Mammary microvascular endothelial cell (primary cell): ENCODE measurements around the genes TMEM50B, C21orf140 and RUNX1.

- RAMPAGE, long total RNA, result no peak
Measured at GRCh38 chr21:33434594-33435373, 31.6 kb downstream of the IFNGR2 start.

DNA sequence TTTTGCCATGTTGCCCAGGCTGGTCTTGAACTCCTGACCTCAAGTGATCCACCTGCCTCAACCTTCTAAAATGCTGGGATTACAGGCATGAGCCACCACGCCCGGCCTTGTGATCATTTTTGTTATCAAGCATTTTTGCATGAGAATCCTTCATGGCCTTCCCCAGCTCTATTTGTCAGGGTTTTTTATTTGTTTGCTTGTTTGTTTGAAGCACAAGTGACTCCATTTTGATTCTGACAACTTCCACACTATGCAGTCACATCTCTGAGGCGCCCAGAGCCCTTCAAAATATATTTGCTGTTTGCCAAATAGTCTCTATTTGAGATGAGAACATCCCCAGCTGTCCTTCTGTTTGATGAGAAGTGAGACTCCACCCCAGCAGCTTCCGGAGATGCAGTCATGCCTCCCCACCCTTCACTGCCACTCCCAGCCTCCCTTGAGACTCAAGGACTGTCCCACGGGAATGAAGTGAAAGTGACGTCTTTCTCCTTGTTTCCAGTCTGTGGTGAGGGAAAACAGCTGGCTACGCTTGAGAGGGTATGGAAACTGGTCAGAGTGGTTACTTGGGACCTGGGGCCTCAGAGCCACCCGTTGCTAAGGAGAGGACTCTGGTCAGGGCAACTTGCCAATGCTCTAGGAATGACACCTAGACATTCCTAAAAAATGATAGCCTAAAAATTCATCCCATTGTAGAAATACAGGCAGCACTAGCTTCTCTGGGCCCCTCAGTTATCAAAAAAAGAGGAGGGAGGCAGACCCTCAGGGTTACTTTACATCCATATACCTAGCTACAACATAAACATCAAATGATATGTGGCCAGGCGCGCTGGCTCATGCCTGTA is 37.7 kb downstream of the TMEM50B start:
- RAMPAGE, long total RNA, result no peak

- RAMPAGE, long total RNA, result start-site peak on the minus strand at chr21:33479867-33479969, 1,014 and 493 reads in 2 replicates
Measured at GRCh38 chr21:33478954-33480036, at the start of gene TMEM50B. Gene TMEM50B, minus strand, starts transcription at chr21:33479974.

- RAMPAGE, long total RNA, result no peak
Measured at GRCh38 chr21:33648306-33648903, 6.1 kb downstream of the ITSN1 start.

DNA sequence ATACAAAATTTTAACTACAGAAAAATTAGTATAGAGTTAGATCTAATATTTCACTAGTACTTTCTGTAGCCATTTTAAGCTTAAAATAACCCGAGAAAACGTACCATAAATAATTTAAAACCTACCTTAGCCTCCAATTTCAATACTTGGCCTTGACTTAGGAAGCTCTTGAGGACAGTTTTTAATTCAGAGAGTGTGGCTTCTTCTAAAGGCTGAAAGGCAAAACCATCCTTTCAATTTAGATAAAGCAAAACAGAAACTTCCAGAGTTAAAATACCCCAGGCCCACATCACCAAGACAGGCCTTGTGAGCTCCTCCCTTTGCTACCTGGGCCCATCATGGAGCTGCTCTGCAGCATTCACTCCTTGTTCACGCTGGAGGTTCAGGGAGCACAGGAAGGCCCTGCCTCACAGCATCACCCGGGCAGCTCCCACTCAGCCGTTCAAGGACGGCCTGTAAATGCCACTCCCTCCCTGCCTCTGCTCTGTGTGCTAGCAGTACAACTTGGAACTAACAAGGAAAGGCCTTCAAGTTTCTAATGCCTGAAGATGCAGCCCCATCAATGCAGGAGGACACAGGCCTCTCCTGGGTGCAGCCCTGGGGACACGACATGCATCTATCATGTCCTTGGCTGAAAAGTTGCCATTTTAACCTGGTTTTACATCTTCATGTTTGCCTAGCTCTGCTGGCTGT is 11.6 kb downstream of the ATP5PO start:
- RAMPAGE, long total RNA, result no peak

GRCh38 chr21:33924193-33924542 is 8.6 kb upstream of the ATP5PO start:
- RAMPAGE, long total RNA, result no peak

DNA sequence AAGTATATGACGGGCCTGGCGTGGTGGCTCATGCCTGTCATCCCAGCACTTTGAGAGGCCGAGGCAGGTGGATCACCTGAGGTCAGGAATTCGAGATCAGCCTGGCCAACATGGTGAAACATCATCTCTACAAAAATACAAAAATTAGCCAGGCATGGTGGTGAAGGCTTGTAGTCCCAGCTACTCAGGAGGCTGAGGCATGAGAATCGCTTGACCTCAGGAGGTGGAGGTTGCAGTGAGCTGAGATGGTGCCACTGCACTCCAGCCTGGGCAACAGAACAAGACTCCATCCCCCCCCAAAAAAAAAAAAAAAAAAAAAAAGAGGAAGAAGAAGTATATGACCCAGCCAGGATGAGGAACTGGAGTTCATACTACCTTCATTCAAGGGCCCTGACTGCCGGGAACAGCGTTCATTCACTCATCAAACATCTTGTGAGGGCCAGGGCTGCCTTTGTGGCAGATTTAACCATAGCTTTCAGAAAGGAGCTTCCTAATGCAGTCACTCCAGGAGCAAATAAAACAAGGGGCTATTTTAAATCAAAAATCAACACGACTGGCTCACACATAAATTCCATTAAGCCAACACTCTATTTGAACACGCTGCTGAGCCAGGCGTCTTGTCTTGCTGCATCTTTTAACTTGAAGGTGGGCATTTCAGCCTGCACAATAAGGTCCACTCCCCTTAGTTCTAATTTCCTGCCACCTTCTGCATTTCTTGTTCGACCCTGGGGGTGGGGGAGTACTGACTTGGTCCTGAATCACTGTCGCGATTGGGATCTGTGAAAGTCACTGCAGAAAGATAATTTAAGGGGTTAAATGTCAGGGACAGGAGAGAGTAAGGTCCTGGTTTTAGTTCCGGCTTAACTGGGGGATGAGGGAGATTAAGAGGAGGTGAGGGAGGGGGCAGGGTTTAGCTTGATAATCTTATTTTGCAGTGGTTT is 127.7 kb downstream of the MRPS6 start:
- RAMPAGE, long total RNA, result no peak

DNA sequence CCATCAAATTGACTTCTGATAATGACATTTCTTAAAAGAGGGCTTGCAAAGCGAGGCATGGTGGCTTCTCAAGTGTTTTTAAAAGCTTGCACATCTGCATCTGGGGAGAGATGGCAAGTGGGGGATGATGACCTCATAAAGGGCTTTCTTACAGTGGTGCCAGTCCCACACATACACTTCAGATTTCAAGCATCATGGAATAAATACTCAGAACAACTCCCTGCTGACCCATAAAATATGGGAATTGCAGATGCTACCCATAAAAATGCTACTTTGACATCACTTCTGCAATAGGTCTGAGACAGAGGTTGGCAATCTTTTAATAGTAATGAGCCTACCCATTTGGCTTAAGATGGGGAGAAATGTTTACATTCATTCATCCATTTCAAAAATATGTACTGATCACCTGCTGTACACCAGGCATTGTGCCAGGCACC is at the start of gene C21orf140:
C21orf140 (minus strand) TSS at position 59 of the 437 bp plus-strand sequence.
- RAMPAGE, long total RNA, result no peak

- RAMPAGE, long total RNA, result no peak
Measured at GRCh38 chr21:34527796-34528562, 16.0 kb upstream of the KCNE1 start.

GRCh38 chr21:34545013-34546049 is 33.3 kb upstream of the KCNE1 start:
- RAMPAGE, long total RNA, result no peak

GRCh38 chr21:34546518-34546816 is 34.5 kb upstream of the KCNE1 start:
- RAMPAGE, long total RNA, result no peak

GRCh38 chr21:34572148-34572481 is 42.8 kb downstream of the RCAN1 start:
- RAMPAGE, long total RNA, result no peak

DNA sequence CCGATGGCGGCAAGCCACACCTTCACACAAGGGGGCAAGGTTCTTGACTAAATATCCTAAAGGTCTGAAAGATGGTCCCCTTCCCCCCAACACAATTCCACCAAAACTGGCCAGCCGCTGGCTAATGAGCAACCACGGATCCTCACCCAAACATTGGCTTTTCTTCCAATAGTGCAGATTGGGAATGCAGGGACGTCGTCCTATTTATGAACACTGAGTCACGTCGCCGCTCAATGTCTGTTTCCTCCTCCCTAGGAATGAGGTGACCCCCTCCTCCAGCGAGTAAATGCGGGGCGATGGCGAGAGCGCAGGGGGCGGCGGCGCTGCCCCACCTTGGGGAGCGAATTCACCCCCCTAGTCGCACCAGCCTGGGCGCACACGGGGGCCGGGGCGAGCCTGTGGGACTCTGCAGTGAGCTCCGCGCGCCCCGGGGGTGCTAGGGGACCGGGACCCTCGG is 753 bp downstream of the RCAN1 start:
- RAMPAGE, long total RNA, result no peak

GRCh38 chr21:34790101-34790892 is 121.5 kb downstream of the CLIC6 start:
- RAMPAGE, long total RNA, result no peak

DNA sequence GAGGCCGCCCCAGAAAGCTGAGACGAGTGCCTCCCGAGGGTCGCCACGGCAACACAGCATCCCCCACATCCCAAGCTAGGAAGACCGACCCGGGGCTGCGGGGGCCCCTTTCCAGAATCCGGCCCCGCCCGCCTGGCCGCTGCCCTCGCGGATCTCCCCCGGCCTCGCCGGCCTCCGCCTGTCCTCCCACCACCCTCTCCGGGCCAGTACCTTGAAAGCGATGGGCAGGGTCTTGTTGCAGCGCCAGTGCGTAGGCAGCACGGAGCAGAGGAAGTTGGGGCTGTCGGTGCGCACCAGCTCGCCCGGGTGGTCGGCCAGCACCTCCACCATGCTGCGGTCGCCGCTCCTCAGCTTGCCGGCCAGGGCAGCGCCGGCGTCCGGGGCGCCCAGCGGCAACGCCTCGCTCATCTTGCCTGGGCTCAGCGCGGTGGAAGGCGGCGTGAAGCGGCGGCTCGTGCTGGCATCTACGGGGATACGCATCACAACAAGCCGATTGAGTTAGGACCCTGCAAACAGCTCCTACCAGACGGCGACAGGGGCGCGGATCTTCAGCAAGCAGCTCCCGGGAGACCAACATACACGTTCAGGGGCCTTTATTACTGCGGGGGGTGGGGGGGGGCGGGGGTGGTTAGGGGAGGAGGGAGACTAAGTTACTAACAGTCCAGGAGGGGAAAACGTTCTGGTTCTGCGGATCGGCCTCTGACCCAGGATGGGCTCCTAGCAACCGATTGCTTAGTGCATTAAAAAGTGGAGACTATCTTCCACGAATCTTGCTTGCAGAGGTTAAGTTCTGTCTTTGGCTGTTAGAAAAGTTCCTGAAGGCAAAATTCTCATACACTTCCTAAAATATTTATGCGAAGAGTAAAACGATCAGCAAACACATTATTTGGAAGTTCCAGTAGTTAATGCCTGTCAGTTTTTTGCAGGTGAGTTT is 162.2 kb downstream of the RUNX1 start:
- RAMPAGE, long total RNA, result no peak

- RAMPAGE, long total RNA, result no peak
Measured at GRCh38 chr21:35048648-35049758, at the start of gene RUNX1. Gene RUNX1, minus strand, starts transcription at chr21:35049302.

DNA sequence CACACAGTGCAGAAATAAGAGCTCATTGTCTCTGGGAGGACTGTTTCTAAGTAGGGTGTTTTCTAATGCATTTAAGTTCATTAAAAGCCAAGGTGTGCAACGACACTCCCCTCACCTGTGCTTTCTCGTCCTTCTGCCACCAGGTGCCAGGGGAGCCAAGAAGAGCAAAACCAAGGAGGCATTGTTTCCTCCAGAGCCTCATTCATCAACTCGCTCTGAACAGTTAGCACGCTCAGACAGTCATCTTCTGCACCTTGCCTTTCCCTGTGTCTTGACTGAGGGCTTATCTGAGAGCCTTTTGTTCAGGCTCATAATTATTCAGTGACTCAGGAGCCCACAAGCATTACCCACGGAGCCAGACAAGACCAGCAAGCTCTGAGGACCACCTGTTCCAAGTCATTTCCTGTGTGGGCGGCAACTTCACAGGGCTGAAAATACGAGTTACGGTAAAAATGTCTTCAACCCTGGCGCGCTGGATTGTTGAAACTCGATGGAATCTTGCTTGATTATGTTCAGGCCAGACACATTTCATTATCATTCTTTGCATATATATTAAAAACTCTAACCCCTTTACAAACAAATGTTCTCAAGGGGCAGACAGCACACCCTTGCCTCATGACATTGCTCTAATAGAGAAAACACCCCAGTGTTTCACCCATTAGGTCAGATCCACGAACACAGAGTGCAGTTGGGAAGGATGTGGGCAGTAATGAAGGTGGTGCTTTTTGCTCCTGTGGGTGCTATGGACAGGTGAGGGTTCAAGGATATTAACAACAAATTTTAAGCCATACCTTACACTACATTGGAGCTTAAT is 89.7 kb upstream of the RUNX1 start:
- RAMPAGE, long total RNA, result no peak

GRCh38 chr21:35190475-35190901 is 141.4 kb upstream of the RUNX1 start:
- RAMPAGE, long total RNA, result no peak

DNA sequence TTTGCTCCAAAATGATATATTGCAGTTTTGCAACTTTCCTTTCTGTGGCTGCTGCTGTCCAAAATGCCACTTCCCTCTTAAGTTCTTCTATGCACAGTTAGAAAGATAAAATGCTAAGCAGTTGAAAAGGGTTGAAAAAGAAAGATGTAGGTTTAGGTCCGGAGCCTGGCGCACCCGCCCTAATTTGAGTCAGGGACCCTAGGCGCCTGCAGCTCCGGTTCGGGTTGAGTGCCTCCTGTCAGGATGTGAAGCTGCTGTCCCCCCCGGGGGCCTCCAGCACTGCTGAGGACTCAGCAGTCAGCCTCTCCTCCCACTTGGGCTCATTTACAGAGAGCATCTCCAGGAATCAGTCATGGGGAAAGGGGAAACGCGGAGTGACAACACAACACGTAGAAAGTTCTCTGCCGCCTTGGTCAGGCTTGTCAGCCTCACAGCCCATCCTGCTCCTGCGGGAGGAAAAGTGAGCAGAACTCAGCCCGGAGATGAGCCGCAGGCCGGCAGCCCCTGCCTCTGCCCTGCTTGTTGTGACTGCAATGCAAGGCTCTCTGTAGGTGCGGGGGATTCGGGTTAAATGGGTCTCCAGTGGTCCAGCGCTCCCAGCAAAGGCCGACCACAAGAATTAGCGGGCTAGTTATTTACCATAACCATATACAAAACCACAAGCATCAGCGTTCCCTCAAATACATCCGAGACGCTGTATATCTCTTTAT is 479.5 kb upstream of the RUNX1 start:
- RAMPAGE, long total RNA, result no peak

- RAMPAGE, long total RNA, result no peak
Measured at GRCh38 chr21:35849979-35850613, 210.2 kb downstream of the SETD4 start.